Adrenal gland (tissue), 7 donors: ENCODE measurements around a stretch of chr22.

GRCh38 chr22:32860936-32861739 is 59.6 kb downstream of the TIMP3 start:
- PRO-cap, 3 experiments = peak in 2 of 3 experiments; most common plus-strand start chr22:32861032 (in 1)
- RAMPAGE, long total RNA, 4 experiments = start-site peak on the plus strand in 1 of 4 experiments, at chr22:32861204-32861284 at its widest, 127 reads per replicate
- RRBS = no CpG with 5 or more reads among the region's 10 CpGs

- PRO-cap, 3 experiments = no peak in any of the 3 experiments
- RAMPAGE, long total RNA, 4 experiments = start-site peak on the minus strand in 1 of 4 experiments, at chr22:33277063-33277188 at its widest, 12 reads per replicate
- RRBS = 97% methylated on average over 5 of the region's 20 CpGs
Observed at GRCh38 chr22:33276767-33277381, 218.7 kb upstream of the SYN3 start.

DNA sequence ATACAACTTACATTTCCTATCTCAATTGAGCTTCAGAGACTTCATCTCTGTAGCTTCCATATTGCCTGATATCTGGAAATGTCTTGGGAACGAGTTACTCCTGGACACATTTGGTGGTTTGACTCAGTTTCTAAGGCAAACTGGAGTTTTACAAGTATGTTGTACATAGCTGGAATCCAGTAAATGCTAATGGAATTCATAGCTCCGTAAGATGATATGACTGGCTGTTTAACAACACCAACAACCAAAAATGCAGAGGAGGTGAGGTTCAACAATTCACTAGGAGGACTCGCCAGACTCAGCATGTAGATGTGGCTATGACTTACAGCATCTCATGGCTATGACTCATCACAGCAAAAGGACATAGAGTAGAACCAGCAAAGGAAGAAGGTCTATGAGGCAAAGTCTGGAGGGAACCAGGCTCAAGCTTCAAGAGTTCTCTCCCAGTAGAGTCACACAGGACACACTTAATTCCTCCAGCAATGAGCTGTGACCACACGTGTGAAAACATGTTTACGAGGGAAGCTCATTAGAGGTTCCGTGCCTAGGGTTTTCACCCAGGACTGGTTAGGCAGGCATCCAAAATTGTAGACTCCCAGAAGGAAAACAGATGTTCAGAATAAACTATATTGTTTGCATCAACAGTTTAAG is 116.9 kb downstream of the LARGE1 start:
- PRO-cap, 3 experiments = no peak in any of the 3 experiments
- RAMPAGE, long total RNA, 4 experiments = no peak in any of the 4 experiments
- RRBS = no CpG with 5 or more reads among the region's 6 CpGs

DNA sequence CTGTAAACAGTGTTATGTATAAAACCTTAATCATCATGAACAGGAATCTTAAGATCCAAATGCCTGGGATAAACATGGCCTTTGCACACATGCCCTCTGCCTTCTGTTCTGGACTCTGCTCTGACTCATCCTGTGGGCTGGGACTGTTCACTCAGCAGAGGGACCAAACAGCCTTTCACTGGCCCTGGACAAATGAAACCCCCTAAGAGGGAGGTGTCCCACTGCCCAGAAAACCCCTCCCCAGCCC is 53.1 kb downstream of the LARGE1 start:
- PRO-cap, 3 experiments = no peak in any of the 3 experiments
- RAMPAGE, long total RNA, 4 experiments = no peak in any of the 4 experiments

- PRO-cap, 3 experiments = no peak in any of the 3 experiments
- RAMPAGE, long total RNA, 4 experiments = no peak in any of the 4 experiments
- RRBS = no CpG with 5 or more reads among the region's 13 CpGs
Observed at GRCh38 chr22:33873756-33874489, 46.4 kb downstream of the LARGE1 start.

DNA sequence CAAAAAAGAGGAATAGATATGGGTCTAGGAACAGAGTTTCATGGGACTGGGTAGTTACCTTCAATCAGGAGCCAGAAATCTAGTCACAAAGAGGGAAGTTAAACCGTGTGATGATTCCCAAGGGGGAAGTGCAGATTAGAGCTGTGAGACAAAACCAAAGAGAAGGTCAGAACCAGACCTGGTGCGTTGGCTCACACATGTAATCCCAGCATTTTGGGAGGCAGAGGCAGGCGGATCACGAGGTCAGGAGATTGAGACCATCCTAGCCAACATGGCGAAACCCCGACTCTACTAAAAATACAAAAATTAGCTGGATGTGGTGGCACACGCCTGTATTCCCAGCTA is 42.2 kb upstream of the LARGE1 start:
- PRO-cap, 3 experiments = no peak in any of the 3 experiments
- RAMPAGE, long total RNA, 4 experiments = no peak in any of the 4 experiments
- RRBS = no CpG with 5 or more reads among the region's 7 CpGs

DNA sequence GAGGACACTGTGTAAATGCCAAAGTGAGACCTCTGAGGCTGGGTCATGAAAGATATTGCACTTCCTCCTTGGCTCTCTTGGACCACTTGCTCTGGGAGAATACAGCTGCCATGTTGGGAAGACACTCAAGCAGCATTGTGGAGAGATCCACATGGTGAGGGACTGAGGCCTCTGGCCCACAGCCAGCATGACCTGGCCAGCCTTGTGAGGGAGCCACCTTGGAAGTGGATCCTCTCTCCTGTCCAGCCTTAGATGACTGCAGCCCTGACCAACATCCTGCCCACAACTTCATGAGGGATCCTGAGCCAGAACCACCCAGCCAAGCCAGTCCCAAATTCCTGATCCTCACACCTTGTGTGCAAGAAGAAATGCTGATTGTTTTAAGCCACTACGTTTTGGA is 30.4 kb downstream of the MB start:
- PRO-cap, 3 experiments = no peak in any of the 3 experiments
- RAMPAGE, long total RNA, 4 experiments = no peak in any of the 4 experiments
- RRBS = no CpG with 5 or more reads among the region's 1 CpG

GRCh38 chr22:35614545-35616011 is 2.1 kb downstream of the MB start:
- PRO-cap, 3 experiments = no peak in any of the 3 experiments
- RAMPAGE, long total RNA, 4 experiments = no peak in any of the 4 experiments
- RRBS = no CpG with 5 or more reads among the region's 24 CpGs

GRCh38 chr22:35638360-35639124 is 9.7 kb upstream of the APOL6 start:
- PRO-cap, 3 experiments = peak in 3 of 3 experiments; most common plus-strand start chr22:35638684 (in 1); most common minus-strand start chr22:35638529 (in 2)
- RAMPAGE, long total RNA, 4 experiments = no peak in any of the 4 experiments
- RRBS = 70% methylated on average over 2 of the region's 19 CpGs

DNA sequence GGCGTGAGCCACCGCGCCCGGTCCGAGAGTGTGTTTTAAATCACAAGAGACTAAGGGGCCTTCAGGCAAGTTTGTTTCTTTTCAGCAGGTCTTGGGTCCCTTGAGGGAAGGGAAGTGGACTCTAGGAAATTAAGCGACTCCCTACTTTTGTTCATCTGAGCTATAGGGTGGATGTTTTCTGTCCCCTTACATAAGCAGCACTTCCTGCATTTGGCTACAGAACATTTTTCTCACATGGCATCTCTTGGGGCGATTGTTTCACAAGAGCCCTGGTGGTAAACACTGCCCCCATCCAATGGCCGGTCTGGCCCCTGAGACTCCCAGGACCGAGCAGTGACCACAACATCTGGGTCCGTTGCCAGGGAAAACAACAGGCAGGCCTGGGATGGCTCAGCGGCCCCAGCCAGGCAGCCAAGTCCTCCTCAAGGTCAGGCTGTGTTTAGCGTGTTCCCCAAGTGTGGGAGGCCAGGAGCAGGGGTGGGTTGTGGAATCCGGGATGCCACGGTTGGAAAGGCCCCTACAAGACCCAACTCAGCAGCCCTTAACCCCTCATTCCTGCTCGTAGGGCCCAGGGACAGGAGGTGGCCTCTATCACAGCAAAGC is 1.6 kb upstream of the APOL6 start:
- PRO-cap, 3 experiments = peak in 1 of 3 experiments; most common plus-strand start position 468 of the sequence (in 1); most common minus-strand start position 320 of the sequence (in 1)
- RAMPAGE, long total RNA, 4 experiments = no peak in any of the 4 experiments
- RRBS = no CpG with 5 or more reads among the region's 15 CpGs

GRCh38 chr22:35649910-35650186 is 1.6 kb downstream of the APOL6 start:
- PRO-cap, 3 experiments = no peak in any of the 3 experiments
- RAMPAGE, long total RNA, 4 experiments = no peak in any of the 4 experiments
- RRBS = no CpG with 5 or more reads among the region's 3 CpGs

- PRO-cap, 3 experiments = no peak in any of the 3 experiments
- RAMPAGE, long total RNA, 4 experiments = no peak in any of the 4 experiments
- RRBS = no CpG with 5 or more reads among the region's 13 CpGs
Observed at GRCh38 chr22:35809673-35810217, 92.1 kb downstream of the APOL5 start.

- PRO-cap, 3 experiments = peak in 3 of 3 experiments; most common plus-strand start chr22:35840581 (in 3); most common minus-strand start chr22:35840426 (in 1)
- RAMPAGE, long total RNA, 4 experiments = start-site peak on the minus strand in 4 of 4 experiments, at chr22:35840378-35840486 at its widest, 108 to 434 reads per replicate
- RRBS = no CpG with 5 or more reads among the region's 14 CpGs
Observed at GRCh38 chr22:35839770-35840850, 122.4 kb downstream of the APOL5 start.

DNA sequence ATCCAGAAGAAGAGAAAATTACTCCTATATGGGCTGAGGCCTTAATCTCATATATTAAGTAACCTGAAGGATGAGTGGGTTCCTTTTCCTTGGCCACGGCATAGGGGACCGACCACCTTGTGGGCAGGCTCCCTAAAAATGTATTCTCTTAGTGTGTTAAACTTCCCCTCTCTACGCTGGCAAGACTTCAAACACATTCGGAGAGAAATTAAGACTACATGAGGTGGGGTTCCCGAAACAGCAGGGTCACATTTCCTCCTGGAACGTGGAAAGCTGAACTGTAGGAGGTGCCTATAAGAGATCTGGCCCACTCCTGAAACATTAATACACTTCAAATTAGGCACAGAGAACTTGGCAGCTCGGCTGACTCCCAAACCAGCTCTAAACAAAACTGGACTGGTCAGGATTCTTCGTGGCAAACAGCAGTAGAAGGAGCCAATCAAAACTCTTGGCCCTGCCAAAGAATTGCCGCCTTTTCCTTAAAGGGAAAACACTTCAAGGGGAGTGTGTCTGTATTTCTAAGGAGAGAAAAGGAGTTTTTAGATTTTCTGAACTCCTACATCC is 54.8 kb downstream of the RBFOX2 start:
- PRO-cap, 3 experiments = peak in 2 of 3 experiments; most common minus-strand start position 383 of the sequence (in 2)
- RAMPAGE, long total RNA, 4 experiments = no peak in any of the 4 experiments
- RRBS = no CpG with 5 or more reads among the region's 9 CpGs

GRCh38 chr22:36026715-36027078 is 1.9 kb downstream of the RBFOX2 start:
- PRO-cap, 3 experiments = no peak in any of the 3 experiments
- RAMPAGE, long total RNA, 4 experiments = no peak in any of the 4 experiments

DNA sequence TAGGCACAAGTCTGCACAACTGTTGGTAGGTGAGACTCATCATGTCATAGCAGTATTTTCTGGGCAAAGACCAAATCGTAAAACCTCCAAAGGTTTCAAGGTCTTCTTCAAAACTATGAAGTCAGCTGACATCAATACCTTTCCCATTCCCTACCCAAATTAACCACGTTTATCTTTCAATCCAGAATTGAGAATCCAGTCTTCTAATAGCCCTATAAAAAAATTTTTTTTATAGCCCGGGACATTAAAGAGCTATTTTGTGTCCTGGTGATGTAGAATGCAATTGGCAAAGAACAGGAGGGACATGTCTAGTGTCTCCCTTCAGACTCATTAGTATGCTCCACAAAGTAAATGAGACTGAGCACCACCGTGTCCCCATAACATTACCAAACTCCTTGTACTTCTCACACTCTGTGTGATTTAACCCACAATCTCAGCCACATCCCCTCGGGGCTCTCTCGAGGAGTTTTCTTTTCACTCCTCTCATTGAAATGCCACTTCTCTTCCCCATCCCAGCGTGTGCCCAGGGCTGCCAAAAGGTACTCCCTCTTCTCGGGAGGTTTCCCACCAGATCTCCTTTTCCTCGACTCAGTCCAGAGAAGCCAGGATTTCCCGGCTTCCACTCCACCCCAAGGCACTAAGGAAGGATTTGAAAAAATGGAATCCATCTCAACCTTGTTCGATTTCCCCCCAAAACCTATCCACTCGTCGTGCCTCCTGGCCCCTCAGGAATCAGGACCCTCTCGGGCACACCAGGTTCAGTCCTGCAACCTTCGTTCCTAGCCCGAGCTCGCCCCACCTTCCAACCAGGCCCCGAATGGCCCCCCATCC is 1.1 kb downstream of the RBFOX2 start:
- PRO-cap, 3 experiments = no peak in any of the 3 experiments
- RAMPAGE, long total RNA, 4 experiments = no peak in any of the 4 experiments
- RRBS = no CpG with 5 or more reads among the region's 18 CpGs

- PRO-cap, 3 experiments = no peak in any of the 3 experiments
- RAMPAGE, long total RNA, 4 experiments = no peak in any of the 4 experiments
- RRBS = no CpG with 5 or more reads among the region's 4 CpGs
Observed at GRCh38 chr22:36139387-36139684, 21.2 kb downstream of the APOL3 start.

DNA sequence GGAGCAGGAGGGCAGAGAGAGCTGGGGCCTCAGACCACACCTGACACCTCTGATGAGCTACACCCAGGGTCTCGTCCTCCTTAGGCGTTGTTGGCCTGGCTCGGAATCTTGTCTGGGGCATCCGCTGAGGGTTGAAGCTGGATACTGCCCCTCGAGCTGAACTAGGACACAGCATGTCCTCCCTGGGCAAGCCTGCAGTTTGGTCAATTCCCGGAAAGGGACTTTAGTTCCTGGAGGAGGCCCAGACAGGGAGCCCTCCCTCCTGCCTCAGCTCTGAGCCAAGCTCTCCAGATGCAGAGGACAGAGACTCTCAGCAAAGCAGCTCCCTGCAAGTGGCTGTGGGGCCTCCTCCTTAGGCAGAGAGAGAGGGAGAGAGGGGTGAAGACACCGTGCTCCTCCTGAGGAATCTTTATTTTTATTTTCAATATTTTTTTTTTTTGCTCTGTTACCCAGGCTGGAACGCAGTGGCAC is 4.8 kb downstream of the APOL3 start:
- PRO-cap, 3 experiments = peak in 3 of 3 experiments; most common plus-strand start position 303 of the sequence (in 3); most common minus-strand start position 201 of the sequence (in 3)
- RAMPAGE, long total RNA, 4 experiments = no peak in any of the 4 experiments
- RRBS = no CpG with 5 or more reads among the region's 8 CpGs

- PRO-cap, 3 experiments = no peak in any of the 3 experiments
- RAMPAGE, long total RNA, 4 experiments = no peak in any of the 4 experiments
- RRBS = no CpG with 5 or more reads among the region's 3 CpGs
Observed at GRCh38 chr22:36165416-36165678, 4.8 kb upstream of the APOL3 start.

DNA sequence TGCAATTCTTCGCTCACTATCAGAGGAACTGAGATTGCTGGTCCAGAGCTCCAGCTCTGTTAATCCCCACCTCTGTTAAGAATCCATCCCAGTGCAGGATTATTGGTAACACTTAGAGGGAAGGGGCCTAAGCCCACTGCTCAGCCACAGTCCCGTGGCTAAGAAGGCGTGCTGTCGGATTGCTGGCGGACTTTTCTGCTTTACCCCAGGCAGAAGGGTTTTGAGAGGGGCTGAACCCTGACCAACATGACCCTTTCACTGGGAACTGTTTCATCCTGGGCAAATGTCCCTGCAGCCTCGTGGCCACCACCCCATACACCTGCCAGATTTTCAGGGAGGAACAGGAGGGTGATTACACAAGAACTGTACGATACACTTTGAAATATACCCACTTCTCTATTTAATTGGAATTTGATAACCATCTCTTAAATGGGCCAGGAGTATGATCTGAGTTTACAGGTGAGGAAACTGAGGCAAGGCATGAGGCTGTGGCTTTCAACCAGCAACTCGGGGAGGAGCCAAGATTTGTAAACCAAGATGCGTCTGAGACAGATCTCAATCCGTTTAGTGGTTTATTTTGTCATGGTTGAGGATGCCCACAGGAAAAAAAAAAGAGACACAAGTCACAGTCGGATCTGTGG is 6.0 kb upstream of the APOL3 start:
- PRO-cap, 3 experiments = no peak in any of the 3 experiments
- RAMPAGE, long total RNA, 4 experiments = no peak in any of the 4 experiments
- RRBS = no CpG with 5 or more reads among the region's 11 CpGs